AG08470 (cell line): ENCODE data around the genes CDH5 and CMTM4.

GRCh38 chr16:58426843-58427283, 34.6 kb downstream of the GINS3 start:
- RRBS = no CpG with 5 or more reads among the region's 6 CpGs

DNA sequence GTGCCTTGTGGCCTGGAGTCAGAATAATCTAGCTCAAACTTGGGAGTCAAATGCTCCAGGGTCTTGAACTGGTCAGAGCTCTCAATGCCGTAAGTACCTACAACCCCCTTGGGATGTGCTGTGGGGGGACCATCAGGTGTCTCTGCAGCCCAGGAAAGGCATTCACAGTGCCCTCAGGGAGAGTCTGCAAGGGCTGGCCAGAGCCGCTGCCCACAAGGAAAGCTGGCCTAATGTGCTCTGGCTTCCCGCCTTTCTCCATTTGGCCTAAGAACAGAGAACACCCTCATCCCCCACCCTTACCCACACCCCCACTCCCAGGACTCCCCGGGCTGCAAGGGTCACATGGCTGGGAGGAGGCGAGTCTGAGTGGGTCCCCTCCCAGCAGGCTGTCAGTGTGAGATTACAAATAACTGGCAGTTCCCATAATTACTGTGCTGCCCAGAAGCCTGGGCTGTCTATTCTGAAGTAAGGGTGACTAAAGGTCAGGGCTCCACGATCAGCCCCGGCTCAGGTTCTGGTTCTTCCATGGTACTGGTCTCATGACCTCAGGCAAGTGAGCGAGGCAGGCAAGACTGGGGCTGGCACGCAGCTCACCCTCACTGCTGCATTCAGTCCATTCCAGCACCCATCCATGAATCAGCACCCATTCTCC, 41.7 kb downstream of the GINS3 start:
- RRBS = no CpG with 5 or more reads among the region's 9 CpGs

- RRBS = no CpG with 5 or more reads among the region's 5 CpGs
Observed at GRCh38 chr16:58462034-58462500, 37.9 kb upstream of the NDRG4 start.

DNA sequence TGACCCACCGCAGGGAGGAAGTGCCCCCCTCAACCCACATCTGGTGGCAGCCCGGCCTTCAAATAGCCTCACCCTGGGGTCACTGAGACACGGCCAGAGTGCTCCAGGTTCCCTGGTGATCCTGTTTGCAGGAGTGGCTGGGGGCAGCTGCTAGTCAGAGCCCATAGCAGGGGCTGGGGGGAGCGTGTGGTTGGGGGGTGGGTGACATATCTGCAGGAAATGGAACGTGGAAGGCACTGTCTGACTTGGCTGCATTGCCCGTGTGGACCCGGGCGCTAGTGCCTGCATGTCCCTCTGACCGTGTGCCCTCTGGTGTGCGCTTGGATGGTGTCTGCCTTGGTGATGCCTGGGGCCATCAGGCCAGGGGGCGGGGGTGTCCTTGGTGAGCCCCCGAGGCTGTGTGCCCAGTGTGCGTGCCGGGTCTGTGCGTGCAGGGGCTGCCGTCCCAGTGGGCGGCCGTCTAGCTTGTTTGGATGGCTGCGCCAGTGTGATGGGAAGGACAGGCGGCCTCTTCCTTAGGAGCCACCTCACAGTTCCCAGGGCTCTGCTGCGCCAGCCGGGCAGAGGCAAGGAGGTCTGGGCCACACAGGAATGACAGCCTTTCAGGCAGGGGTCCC, 489 bp downstream of the NDRG4 start:
- RRBS = 7% methylated on average over 2 of the region's 22 CpGs

- RRBS = no CpG with 5 or more reads among the region's 9 CpGs
Observed at GRCh38 chr16:58543559-58543991, 28.3 kb downstream of the SETD6 start.

- RRBS = no CpG with 5 or more reads among the region's 11 CpGs
Observed at GRCh38 chr16:58582623-58583460, 46.8 kb downstream of the CNOT1 start.

GRCh38 chr16:58726991-58727873, 6.9 kb downstream of the GOT2 start:
- RRBS = no CpG with 5 or more reads among the region's 13 CpGs

- RRBS = no CpG with 5 or more reads among the region's 3 CpGs
Observed at GRCh38 chr16:59170008-59170477, 435.9 kb upstream of the GOT2 start.

GRCh38 chr16:59205324-59205915, 471.3 kb upstream of the GOT2 start:
- RRBS = no CpG with 5 or more reads among the region's 5 CpGs

DNA sequence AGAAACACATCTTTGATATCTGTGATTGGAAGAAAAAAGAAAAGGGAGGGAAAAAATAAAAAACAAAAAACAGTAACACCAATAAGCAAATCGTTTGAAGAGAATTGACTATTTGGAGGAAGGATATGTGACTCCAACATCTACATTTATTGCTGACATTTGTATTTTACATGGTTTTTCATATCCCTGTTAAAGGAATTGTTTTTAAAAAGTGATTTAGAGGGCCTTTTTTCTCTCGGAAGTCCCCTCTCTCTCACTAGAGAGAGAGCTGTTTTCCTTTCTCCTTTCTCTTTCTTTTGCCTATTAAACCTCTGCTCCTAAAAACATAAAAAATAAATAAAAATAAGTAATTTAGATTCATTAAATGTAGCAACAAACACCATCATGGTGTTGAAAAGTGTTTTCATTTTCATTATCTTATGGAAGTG, 1469.7 kb upstream of the GOT2 start:
- RRBS = no CpG with 5 or more reads among the region's 2 CpGs

DNA sequence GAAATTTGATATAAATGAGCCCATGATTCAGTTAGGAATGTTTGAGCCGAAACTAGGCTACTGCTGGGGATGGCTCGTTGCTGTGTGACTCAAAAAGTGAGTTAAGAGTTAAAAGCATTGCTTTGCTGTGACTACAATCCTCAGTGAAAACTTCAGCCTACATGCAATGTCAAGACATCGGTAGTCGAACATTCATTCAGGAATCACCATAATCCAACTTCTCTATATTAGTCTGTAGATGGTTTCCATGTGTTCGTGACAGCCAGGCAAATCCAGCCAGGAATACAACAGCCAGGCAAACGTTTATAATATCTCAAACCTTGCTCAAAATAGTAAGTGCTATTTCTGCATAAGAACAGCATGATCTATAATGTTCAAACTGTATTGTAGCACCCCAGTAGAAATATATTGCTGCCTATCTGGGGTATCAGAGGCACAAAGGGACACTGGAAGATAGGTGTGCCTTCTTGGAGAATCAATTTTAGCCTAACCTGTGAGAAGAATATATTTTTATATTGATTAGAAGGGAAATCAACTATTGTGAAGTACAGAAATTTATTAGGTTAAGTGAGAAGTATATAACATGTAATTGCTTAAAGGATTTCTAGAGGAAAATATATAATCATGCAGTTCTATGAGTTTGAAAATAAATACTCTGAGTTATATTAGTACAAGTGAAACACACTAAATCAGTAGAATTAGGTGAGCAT, 1225.0 kb downstream of the CDH8 start:
- RRBS = no CpG with 5 or more reads among the region's 6 CpGs

DNA sequence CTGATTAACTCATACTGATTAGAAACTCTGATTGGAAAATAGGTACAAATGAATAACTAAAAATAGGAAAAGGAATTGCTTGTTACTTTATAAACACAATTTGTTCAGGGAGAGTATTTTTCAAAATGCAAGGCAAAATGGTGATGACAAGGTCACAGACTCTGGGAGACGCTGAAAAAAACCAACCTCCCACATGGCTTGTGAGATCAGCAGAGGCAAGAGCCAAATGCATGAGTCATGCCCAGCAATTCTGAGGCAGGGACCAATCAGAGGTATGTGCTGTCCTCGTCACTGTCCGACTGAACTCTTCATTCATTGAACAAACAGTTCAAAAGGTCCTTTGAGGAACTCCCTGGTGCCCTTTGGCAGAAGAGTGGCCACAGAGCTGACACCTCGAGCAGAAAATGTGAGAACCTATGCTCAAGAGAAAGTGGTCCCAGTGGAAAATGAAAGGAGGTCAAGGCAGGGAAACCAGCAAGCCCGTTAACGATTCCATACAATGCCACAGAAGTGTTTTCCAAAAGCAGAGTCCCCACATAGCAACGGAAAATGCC, 51.0 kb downstream of the CDH11 start:
- RRBS = no CpG with 5 or more reads among the region's 7 CpGs

DNA sequence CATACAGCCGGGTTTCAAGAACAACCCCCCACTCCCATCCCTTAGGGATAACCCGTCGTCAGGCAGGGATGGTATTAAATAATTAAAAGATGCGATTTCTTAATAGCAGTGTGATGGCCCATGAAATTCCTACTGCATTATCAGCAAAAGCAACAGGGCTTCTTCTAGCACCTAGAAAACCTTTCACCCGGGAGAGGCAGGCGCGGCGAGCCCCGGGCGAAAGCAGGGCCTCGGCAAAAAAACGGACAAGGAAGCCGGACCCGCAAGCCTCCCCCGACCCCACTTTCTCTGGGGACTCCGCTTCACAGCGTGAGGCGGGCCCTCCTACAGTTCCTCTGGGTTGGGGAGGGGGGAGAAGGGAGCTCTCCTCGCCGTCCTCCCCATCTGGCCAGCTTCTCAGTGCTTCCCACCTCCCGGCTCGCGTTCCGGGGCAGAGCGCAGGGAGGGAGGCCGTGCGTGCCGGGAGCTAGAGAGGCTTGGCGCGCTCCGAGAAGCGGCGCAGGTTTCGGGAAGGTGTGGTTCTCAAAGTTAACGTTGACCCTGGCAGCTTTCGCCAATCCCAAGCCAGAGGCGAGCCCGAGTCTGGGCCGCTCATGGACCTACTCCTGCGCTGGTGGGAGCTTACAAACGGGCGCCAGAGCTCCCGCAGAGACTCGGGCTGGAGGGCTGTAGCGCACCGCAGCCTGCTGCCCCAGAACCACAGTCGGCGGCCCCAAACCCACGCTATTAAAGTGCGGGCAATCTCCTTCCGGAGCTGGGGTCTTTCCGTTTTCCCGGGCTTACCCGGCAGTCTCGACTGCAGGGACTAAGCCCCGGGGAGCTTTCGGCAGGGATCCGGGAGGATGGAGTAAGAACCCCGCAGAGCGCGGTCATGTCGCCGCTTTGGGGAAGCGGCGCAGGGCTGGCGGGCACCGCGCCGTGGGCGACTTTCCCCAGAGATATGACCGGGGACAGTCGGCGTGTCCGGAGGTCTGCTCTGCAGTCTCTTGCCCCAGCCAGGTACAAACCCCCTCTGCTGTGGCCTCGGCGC, 982 bp downstream of the CDH11 start:
- RRBS = 1% methylated on average over 12 of the region's 76 CpGs

DNA sequence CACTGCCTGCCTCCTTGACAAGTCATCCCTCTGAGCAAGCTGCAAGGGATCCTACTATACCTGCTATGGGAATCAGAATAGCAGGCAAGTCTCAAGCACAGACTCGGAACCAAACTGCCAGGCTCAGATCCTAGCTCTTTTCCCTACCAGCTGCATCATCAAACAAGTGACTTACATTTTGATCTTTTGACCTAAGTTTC, 512.6 kb upstream of the CDH11 start:
- RRBS = no CpG with 5 or more reads among the region's 1 CpG

DNA sequence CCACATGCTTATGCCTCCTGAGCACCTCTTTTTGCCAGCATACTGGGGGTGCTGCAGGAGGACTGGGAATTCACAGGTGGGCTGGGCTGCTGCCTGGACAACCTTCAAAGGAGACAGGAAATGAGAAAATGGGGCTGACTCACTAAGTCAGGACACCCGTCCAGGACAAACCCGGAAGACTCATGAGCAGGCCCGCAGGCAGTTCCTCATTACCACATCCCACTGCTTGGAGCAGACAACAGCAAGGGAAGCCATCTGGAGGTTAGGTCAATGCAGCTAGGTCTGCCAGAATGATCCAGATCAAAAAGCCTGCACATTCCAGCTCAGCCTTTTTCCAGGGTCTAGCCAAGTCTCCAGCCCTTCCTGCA, 536.4 kb upstream of the CDH11 start:
- RRBS = no CpG with 5 or more reads among the region's 3 CpGs

DNA sequence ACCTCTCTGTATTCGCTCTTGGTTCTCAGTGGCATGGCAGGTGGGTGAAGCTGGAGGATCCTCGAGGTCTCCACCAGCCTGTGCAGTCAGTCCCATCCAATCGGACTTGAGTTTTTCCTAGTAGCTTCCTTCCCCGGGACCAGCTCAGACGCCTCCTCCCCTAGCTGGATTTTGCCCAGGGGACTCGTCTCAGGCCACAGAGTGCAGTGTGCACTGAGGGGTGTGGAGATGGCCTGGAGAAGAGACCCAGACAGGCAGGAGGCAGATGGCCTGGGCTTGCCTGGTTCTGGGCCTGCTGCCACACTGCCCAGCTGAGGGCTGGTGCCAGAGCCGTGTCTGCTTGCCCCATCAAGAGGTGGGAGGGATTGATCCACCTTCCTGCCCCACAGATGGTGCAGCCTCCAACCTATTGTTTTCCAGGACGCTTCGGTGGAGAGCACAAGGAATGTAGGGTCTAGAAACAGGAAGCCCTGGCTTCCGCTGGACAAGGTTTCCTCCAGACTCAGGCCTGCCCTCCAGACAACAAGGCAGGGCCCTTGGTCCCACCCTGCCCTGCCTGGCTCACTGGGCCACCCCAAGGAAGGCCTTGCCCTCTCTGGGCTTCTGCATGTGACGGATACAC, 6.8 kb upstream of the CDH5 start:
- RRBS = no CpG with 5 or more reads among the region's 11 CpGs

- RRBS = 15% methylated on average over 2 of the region's 21 CpGs
Observed at GRCh38 chr16:66366357-66366999, at the start of gene CDH5. CDH5 (plus strand) TSS chr16:66366691.

DNA sequence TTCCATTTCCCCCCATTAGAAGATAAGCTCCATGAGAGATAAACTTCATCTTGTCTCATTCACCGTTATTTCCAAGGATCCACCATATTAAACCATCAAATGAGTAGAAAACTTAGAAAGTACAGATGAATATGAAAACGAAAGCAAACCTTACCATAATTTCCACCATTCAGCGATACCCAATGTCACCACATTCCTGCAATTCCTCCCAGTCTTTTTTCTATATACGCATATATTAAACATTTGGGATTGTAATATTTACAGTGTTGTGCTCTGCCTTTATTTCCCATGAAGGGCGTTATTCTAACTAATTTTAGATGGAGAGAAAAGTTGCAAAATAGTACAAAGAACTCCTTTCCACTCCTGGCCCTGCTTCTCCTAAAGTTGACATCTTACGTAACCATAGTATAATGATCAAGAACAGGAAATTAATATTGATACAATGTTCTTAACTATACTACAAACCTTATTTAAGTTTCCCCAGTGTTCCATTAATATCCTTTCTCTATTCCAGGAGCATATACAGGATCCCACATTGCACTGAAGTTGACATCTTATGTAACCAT, 46.4 kb downstream of the TK2 start:
- RRBS = no CpG with 5 or more reads among the region's 6 CpGs

- RRBS = no CpG with 5 or more reads among the region's 26 CpGs
Observed at GRCh38 chr16:66621587-66622380, 17.3 kb downstream of the CMTM3 start.

DNA sequence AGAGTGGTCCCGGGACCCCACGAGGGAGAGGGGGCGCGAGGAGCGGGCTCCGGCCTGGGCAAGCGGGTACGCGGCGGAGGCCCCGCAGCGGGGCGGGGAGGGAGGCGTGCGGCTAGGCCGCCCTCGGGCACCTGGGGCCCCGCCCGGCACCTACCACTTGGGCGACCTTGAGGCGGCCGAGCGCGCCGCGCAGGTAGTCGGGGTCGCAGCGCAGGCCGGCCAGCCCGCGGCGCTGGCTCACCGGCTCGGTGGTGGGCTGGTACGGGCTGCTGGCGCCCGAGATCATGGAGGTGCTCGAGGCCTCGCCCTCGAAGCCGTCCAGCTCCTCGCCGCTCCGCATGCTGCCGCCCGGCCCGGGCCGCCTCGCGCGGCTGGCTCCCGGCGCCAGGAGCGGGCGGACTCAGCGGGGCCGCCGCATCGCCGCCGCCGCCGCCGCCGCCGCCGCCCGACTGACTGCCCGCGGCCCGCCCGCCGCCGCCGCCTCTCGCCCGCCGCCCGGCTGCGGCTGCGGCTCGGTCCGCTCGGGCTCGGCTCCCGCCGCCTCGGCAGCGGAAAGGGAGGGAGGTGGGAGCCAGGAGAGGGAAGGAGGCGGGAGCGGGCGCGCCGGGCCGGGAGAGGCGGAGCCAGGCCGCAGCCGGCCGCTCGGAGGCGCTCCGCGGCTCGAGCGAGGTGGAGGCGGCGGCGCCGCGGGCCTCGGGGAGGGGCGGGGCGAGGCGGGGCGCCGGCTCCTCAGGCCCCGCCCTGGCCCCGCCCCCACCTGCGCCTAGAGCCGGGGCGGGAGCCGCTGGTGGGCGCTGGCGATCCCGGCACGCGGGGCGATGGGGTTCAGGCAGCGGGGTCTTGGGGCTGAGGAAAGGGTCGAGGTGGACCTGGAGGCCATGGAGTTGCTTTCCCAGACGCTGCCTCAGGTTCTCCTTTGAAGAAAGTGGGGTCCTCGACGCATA, at the start of gene CMTM4:
Gene CMTM4 (minus strand): TSS at position 558 of the 944 bp plus-strand sequence.
- RRBS = 1% methylated on average over 55 of the region's 134 CpGs